Cardiac ventricle fibroblast (primary cell): Measurements from ENCODE around the gene PADI1.

DNA sequence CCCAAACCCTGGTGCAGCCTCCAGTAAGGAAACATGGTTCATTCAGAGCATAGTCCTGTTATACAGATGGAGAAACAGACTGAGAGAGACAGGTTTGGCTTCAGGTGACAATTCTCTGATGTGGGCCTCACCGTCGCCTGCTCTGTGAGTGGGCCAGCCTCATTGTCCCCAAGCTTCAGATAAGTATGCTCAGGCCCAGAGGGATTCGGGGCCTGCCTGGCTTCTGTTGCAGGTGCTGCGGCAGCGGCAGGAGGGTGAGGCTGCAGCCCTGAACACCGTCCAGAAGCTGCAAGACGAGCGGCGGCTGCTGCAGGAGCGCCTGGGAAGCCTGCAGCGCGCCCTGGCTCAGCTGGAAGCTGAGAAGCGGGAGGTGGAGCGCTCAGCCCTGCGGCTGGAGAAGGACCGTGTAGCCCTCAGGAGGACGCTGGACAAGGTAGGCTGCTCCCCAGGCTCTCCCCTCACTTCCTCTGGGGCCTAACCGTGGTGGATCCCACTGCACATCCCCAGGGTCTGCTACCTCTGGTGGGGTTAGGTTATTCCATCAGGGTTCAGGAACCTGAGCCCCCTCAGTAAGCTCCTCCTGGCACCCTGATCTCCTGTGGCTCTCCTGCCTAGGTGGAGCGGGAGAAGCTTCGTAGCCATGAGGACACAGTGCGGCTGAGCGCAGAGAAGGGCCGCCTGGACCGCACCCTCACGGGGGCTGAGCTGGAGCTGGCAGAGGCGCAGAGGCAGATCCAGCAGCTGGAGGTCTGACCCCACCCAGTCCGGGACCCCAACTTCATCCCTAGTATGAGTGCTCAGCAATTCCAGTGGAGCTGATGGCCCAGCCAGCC lies 10.2 kb downstream of the MFAP2 start:
- RAMPAGE, long total RNA, result no peak

GRCh38 chr1:16971224-16971757 lies 9.1 kb downstream of the MFAP2 start:
- RAMPAGE, long total RNA, result no peak

GRCh38 chr1:16981346-16981729 lies 918 bp upstream of the MFAP2 start:
- RAMPAGE, long total RNA, result no peak

DNA sequence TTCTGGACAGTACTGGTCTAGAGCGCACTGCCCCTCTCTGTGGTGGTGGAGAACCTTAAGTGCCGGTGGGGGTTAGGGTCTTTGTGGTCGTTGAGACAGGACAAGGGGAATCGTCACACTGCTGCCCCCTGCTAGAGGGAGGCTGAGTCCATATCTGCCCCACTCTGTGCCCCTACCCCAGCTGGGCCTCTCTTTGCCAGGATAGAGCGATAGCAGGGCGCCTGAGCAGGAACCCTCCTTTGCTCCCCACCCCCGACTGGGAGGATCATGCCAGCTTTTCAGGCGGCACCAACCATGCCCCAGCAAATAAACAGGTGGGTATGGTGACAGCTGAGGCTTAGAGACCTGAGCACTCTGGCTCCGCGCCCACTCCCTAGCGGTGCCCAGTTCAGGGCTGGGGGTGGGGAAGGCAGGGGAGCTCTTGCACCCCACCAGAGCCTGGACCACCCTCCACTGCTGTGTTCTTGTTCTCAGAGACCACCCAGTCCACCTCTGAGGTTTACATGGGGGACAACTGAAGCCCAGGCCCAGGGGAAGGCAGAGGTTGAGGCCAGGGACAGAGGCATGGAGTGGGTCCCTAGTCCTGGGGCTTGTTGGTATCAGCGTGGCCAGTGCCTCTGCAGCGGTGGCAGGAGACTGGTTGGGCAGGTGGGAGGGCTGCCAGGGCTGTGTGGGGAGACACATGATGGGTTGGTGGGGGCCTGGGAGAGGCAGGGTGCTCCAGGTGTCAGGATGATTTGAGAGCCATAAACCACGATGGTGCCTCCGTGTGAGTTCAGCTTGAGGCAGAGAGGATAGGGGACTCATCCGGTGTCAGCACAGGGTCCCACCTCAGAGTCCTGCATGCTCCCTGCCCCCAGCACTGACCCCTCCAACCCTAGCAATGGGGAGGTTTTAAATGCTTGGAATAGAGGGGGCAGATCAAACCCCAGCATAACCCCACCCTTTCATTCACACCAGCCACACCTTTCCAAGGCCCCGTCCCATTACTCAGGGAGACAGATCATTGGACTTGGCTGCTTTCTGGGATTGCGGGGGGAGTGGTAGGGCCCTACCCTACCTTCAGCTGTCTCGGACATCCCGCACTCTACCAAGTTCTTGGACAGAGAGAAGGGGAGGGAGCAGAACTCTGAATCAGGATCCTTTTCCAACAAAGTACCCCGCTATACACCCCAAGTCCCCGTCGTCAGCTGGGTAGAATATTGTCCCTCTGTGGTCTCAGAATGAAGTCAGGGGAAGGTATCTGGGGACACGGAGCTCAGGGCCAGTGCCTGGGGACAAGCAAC lies 1.4 kb downstream of the PADI2 start:
- RAMPAGE, long total RNA, result no peak

DNA sequence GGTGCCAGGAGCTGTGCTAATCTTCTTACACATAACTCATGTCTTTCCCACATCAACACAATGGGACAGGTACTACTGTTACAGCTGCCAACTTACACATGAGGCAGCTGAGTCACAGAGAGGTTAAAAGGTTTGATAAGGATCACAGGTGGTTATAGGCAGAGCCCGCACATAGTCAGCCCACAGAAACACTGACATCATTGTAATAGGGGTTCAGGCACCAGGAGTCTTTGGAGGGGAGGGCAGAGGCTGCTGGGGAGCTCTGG lies 354 bp upstream of the PADI1 start:
- RAMPAGE, long total RNA, result no peak

DNA sequence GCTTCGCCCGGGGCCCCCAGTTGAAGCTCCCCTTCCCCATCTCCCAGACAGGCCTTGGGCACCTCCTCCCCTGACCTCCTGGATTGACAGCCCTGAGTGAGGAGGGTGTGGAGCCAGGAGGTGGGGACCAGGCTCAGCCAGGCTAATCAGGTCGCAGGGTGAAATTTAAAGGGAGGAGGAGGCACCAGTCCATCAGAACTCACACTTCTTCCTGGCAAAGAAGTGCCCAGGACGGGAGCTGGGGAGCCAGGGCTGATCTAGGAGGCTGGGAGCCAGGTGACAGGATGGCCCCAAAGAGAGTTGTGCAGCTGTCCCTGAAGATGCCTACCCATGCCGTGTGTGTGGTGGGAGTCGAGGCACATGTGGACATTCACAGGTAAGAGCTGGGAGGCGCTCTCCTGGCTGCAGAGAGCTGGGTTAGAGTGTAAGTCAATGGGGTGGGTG lies at the start of gene PADI1:
Gene PADI1, plus strand, starts transcription at position 195 of the 444 bp plus-strand sequence.
- RAMPAGE, long total RNA, result no peak

GRCh38 chr1:17212168-17212387 lies 7.2 kb downstream of the PADI1 start:
- RAMPAGE, long total RNA, result no peak

DNA sequence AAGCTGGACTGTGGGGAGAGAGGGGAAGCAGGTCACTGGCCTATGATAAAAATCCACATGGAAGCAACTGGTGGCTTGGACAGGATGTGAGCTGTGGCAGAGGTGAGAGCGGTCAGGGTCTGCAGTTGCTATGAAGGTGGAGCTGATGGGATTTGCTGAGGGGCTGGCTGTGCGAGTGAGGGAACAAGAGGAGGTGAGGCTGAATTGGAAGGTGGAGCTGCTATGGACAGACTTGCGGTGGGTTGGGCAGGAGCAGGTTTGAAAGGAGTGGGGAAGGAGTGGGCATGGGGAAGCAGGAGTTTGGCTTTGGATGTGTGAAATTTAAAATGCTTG lies 11.3 kb downstream of the PADI1 start:
- RAMPAGE, long total RNA, result no peak

DNA sequence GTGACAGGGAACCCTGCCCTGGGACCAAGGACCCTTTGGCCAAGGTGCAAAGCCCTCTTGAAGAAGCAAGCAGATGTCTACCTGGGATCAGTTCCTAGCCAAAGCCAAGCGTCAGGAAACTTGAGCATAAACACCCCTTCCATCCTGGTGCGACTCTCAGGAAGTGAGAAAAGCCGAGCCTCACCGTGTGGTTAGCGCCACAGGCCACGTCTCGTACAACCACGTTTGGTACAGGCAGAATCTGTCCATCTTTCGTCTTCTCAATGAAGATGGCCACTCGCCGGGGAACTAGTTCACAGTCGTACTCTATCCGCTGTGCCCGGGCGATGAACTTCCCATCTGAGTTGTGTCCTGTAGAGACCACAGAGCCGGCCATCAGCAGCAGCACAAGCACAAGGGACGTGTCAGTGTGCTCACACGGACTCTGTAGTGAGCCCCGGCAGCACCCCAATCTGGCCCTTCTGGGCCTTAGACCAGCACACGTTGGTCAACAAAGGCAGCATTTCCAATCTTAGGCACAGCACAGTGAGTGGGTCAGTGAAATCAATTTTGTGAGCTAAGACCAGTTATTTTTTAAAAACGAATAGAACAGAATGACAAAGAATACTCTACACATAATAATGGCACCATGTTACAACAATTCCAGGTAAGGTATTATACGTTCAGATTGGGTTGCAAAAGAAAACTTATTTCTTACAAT lies 23.0 kb downstream of the RCC2 start:
- RAMPAGE, long total RNA, result no peak

DNA sequence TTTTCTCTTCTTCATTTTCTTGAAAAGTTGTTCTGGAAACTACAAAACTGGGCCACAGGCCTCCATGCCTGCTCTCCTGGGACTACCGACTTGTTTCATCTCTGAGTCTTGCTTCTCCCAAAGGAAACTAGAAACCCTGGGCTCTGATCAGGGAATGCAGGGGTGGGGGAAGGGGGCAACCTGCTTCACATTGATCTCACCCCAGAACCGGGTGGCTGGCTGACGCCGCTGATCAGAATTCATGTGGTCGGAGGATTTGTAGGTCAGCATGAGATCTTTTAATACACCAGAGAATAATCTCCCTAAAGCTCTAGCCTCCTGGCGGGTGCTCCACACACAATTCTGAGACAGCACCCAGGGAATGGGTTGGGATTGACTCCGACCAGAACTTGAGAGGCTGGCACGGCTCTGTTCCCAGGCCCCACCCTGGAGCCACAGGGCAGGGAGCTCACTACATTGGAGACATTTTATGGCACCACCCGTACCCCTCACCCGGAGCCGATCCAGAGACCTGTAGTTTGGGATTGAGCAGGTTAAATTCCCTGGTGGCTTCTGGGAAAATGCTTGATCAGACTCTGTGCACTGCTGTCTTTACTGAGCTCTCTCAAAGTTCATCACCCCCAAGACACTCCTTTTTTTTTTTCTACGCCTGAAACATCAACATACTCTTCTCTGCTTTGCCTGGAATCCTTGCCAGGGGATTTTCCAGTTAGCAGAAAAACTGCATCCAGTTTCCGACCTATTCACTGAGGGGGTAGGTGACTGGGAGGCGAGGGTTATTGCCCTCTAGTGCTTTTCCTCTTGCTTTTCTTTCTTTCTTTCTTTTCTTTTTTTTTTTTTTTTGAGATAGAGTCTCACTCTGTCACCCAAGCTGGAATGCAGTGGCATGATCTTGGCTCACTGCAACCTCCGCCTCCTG lies 12.2 kb upstream of the ARHGEF10L start:
- RAMPAGE, long total RNA, result no peak

- RAMPAGE, long total RNA, result no peak
Observed at GRCh38 chr1:17531076-17531337, 8.5 kb upstream of the ARHGEF10L start.

GRCh38 chr1:17568973-17569444 lies 29.5 kb downstream of the ARHGEF10L start:
- RAMPAGE, long total RNA, result no peak

DNA sequence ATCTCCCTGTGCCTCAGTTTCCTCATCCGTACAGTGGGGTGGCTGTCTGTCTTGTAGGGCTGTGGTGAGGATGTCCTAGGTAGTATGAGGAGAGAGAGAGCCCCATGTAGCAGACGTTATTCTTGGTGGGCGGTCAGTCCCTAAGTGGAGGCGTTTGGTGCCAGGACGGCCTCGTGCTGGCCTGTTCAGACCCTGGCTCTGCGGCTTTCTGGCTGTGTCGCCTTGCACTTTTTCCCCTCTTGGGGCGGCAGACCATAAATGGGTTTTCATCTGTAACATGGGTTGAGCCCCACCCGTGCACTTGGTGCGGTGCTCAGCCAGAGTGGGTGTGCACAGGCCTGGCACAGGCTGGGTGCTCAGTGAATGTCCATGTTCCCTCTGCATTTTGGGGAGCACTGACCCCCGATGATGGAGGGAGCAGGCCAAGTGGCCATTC lies 78.2 kb downstream of the ARHGEF10L start:
- RAMPAGE, long total RNA, result no peak

- RAMPAGE, long total RNA, result no peak
Observed at GRCh38 chr1:17633724-17634168, 94.2 kb downstream of the ARHGEF10L start.

DNA sequence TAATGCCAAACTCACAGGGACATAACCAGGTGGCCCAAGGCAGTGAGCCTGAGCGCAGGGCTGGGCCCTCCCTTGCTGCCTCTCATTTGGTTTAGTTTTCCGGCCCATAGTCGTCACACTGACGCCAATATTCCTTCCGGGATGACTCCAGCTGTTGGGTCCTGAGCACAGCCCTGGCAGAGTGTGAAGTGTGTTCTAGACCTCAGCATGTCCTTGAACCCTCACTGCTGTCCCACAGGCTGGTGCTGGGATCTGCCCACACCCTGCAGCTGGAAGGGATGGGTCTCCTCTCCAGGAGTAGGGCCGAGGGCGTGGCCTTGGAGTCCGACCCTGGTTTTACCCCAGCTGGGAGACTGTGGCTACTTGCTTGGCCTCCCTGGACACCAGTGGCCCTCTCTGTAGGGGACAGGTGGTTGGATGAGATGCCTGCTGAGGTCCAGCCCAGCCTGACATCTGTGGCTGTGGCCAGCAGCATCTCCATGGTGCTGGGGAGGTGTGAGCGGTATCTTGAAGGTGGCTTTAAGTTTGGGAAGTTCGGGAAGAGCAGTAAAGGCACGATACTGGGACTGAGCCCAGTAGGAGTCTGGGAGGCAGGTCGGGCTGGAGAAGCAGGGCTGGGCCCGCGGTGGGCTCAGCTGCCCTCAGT lies 104.8 kb downstream of the ARHGEF10L start:
- RAMPAGE, long total RNA, result no peak

GRCh38 chr1:18108790-18109411 lies 1.3 kb downstream of the IGSF21 start:
- RAMPAGE, long total RNA, result no peak

GRCh38 chr1:18201889-18202412 lies 94.4 kb downstream of the IGSF21 start:
- RAMPAGE, long total RNA, result no peak

- RAMPAGE, long total RNA, result no peak
Observed at GRCh38 chr1:18384323-18384820, 96.4 kb upstream of the KLHDC7A start.

DNA sequence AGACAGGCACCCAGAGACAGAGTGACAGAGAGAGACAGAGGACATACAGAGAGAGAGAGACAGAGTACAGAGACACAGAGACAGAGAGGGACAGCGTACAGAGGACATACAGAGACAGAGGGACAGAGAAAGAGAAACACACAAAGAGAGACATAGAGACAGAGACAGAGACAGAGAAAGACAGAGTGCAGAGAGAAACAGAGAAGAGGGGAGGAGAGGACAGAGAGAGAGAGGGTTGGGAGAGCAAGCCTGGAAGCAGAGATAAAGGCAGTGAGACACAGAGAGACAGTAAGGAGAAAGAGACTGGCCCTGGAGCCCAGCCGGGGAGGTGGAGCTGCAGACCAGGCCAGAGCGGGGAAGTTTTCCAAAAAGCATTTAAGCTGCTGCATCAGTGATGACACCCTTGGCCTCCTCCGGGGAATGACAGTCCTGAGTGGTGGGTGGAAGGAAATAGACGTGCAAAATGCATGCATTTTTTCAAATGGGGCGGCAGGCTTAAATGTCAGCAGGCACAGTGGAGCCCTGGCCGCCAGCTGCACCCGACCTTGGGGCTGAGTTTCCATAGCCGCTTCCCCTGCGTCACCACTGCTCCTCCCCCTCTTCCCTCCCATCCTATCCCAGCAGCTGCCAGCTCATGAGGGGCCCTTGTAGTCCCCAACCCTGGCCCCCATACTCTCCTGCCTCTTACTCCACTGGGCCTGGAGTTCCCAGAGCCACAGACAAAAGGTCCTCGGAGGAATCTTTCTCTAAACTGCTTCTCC lies 95.4 kb upstream of the KLHDC7A start:
- RAMPAGE, long total RNA, result no peak

GRCh38 chr1:18481418-18481764 lies 661 bp downstream of the KLHDC7A start:
- RAMPAGE, long total RNA, result no peak